BE2C (cell line): Measurements from ENCODE around the gene SDC1.

GRCh38 chr2:16642292-16643063 is 23.2 kb downstream of the CYRIA start:
- RRBS, result no CpG with 5 or more reads among the region's 9 CpGs

DNA sequence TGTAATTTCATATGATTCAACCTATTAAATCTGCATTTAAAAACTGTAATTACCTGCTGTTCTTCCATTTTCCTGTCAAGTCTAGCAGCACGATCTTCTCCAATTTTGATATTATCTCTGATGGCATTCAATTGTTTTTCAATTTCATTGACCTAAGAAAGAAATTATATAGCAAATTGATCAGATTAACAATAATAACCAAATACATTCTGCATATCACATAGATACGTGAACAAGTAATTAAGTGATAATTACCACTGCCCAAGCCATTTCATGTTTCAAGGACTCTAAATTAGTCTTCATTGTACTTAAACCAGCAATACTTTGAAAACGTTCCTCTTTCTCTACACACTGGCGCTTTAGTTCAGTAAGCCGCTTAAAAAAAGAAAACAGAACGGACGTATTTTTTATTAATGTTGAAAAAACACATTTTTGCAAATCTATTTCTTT is 32.7 kb downstream of the SMC6 start:
- RRBS, result no CpG with 5 or more reads among the region's 7 CpGs

DNA sequence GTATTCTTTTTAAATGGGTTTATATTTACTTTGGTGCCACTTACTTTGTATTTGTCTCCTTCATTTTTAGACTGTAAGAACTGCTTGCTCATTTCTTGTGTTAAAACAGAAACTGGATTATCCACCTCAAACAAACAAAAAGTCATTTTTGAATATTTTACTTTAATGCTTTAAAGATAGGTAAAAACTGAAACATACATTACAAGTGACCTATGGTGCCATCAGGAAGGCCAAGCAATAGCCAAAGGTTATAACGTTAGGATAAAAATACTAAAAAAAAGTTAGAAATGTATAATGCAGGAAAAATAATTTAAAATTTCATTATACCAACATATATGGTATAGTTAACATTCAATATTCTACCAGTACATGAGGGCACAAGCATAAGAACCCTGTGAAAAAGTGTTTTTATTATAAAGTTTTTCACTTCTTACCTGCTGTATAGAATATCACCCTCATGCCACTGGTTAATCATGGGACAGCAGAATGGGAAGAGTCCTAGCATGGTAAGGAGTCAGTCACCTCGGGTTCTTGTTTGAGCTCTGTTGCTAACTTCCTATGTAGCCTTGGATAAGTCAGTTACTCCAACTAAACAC is 27.2 kb downstream of the SMC6 start:
- RRBS, result no CpG with 5 or more reads among the region's 2 CpGs

DNA sequence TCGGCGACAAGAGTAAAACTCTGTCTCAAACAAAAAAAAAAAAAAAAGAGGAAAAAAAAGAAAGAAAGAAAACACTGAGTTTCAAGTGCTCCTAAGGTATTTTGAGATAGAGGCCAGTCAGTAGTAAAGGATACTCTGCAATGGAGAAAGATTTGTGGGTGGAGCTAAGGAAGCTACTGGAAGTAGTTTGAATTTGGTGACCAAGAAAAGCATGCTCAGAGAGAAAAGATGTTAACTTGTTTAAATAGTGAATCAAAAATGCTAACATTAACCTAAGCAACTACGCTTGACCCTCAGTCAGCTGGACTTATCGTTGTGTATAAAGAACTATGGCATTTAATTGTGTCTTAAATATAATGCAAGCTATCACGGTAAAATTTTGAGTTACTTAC is 2.2 kb downstream of the SMC6 start:
- RRBS, result no CpG with 5 or more reads among the region's 5 CpGs

DNA sequence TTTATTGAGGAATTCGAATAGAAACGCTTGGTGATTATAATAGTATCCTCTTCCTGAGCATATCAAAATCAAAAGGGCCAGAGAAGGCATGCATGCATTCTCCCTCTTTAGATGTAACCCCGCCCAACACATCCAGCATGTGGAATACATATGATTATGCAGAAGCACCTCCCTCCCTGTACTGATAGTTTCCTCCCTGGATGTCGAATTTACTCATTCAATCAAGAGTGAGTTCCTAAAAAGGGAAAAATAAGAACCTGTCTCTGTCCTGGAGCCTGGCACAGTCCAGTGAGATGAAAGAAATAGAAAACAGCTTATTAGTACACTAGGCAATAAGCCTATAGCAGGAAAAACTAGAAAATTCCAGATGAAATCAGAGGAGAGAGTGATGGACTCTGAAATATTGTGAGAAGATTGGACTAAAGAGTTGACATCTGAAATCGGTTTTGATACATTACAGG is 262.8 kb downstream of the RDH14 start:
- RRBS, result no CpG with 5 or more reads among the region's 5 CpGs

DNA sequence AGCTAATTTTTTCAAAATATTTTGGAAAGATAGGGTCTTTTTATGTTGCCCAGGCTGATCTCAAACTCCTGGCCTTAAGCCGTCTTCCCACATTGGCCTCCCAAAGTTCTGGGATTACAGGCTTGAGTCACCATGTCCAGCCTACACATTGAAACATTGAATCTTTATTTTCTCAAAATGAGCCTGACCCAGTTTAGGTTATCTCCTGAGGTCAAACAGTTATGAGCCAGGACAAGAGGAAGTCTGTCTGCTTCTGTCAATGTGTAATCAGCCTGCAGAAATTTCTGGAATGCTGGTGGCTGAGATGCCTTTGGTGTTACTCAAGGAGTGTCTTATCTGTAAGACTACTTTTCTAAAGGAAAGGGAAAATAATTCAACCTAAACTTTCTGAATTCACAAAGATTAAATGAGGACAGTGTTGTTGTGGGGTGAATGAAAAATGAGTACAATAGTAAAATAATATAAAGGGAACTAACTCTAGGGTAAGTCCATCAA is 261.0 kb downstream of the RDH14 start:
- RRBS, result no CpG with 5 or more reads among the region's 1 CpG

GRCh38 chr2:18559677-18560551 is 539 bp downstream of the RDH14 start:
- RRBS, result under 1% methylated on average over 41 of the region's 67 CpGs

GRCh38 chr2:20051093-20051305 is 429 bp downstream of the LAPTM4A start:
- RRBS, result no CpG with 5 or more reads among the region's 10 CpGs

DNA sequence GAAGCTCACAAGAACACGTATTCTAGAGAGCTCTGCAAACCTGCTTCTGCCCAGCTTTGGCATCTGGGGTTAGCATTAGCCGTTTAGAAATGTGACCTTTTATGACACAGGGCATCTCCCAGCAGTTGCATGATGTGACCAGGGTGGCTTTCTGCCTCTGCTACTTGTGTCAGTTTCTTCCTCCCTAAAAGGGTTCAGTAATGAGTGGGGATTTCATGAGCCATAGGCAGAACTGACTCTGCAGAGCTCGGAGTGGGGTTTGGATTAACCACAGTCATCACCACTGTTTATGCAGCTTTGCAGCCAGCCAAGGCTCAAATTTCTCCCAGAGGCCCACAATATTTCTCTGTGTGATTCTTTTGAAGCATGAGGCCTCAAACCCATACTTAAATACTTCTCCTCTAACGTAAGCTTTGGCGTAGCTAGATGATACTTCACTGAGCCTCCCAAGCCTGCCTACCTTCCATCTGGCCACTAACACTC is 11.2 kb upstream of the LAPTM4A start:
- RRBS, result no CpG with 5 or more reads among the region's 5 CpGs

GRCh38 chr2:20136155-20136642 is 84.8 kb upstream of the LAPTM4A start:
- RRBS, result no CpG with 5 or more reads among the region's 15 CpGs

DNA sequence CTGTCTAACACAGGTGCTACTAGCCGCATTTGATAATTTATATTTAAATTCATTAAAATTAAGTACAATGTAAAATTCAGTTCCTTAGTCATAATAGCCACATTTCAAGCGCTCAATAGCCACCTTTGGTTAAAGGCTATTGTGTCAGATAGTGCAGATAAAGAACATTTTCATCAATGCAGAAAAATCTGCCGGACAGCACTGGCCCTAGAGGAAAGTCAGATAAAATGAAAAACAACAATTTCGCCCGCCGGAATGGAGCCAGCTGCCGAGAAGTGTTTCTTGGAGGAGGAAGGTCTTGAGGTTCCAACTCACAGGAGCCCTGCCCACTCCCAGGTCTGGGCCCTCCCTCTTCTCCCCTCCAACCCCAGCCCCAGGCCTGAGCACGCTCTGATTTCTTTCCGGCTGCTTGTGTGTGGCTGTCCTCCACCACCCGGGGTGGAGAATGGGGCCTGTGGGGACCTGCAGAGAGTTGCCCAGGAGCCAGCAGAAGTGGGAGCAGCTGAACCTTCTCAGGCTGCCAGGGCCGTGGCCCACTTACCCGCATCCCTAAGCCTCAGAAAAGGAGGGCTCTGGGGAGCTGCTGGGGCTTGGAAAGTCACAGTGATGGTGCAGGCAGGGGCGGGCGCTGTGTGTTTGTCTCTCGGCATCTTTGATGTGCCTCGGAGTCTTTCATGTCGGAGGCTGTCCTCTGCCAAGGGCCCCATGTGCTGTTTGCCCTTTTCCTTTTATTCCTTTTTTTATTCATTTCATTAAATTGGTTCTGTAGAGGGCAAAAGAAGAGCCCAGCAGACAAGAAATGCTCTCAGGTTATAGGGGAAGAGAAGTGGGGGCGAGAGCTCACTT is 52.7 kb downstream of the SDC1 start:
- RRBS, result 94% methylated on average over 2 of the region's 18 CpGs

GRCh38 chr2:20205762-20206839 is 18.8 kb downstream of the SDC1 start:
- RRBS, result no CpG with 5 or more reads among the region's 15 CpGs

GRCh38 chr2:20224957-20225811 is at the start of gene SDC1:
Gene SDC1 (minus strand): TSS chr2:20225130.
- RRBS, result 2% methylated on average over 35 of the region's 78 CpGs

GRCh38 chr2:20327185-20327583 is 23.5 kb downstream of the PUM2 start:
- RRBS, result no CpG with 5 or more reads among the region's 1 CpG

DNA sequence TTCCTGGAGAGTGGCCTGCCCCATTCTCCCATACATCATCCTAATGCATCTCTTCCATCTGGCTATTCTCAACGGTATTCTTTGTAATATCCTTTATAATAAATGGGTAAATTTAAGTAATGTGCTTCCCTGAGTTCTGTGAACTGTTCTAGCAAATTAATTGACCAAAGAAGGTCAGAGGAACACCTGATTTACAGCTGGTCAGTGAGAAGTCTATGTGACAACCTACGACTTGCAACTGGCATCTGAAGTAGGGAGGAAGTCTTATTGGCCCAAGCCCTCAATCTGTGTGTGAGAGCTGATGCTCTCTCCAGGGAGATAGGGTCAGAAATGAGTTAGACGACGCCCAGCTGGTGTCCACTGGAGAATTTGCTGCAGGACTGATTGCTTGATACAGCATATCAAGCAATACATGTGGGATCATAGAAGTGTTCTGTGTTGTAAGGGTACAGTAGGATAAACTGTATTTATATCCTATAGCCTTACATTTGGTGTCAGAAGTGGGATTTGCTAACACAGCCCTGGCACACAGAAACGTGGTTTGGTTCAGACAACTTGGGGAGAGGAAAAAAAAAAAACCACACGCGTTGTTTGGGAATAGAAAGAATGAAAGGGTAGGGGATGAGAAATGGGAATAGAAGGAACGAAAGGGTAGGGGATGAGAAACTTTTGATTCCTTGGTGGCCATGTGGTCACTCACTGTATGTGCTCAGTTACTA is 19.9 kb downstream of the PUM2 start:
- RRBS, result no CpG with 5 or more reads among the region's 8 CpGs

DNA sequence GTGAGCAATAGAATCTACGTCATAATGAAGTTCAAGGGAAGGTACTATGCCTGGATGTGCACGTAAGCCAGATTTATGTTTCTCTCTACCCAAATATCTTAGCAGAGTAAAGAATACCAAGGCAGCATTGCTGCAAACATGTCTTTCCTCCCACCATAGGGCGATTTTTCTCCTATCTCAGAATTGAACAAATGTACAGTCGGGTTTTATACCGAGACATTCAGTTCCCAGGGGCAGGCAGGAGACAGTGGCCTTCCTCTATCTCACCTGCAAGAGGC is 54.5 kb downstream of the RHOB start:
- RRBS, result no CpG with 5 or more reads among the region's 5 CpGs

GRCh38 chr2:20568331-20569596 is 82.1 kb downstream of the HS1BP3 start:
- RRBS, result 90% methylated on average over 2 of the region's 19 CpGs

DNA sequence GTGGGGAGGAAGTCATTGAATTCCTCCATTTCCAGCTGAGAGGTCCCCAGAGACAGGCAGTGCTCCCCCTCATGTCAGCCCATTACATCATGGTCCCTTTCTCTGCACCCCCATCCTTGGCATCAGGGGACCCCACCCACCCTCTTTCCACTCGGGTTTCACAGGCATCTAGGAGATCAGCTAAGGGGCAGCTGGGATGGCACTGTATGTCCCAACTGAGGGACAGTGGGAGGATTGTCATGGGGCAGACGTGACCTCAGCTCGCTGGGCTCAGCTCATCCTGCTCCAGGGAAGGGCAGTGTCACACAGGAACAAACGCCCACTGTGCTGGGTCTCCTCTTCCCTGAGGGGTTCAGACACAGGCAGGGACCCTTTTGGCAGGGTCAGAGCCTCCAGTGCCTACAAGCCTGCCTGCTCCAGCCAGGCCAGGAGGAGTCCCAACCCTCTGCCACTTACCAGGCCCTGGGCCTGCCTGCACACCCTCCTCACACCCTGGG is 68.3 kb downstream of the HS1BP3 start:
- RRBS, result no CpG with 5 or more reads among the region's 4 CpGs

DNA sequence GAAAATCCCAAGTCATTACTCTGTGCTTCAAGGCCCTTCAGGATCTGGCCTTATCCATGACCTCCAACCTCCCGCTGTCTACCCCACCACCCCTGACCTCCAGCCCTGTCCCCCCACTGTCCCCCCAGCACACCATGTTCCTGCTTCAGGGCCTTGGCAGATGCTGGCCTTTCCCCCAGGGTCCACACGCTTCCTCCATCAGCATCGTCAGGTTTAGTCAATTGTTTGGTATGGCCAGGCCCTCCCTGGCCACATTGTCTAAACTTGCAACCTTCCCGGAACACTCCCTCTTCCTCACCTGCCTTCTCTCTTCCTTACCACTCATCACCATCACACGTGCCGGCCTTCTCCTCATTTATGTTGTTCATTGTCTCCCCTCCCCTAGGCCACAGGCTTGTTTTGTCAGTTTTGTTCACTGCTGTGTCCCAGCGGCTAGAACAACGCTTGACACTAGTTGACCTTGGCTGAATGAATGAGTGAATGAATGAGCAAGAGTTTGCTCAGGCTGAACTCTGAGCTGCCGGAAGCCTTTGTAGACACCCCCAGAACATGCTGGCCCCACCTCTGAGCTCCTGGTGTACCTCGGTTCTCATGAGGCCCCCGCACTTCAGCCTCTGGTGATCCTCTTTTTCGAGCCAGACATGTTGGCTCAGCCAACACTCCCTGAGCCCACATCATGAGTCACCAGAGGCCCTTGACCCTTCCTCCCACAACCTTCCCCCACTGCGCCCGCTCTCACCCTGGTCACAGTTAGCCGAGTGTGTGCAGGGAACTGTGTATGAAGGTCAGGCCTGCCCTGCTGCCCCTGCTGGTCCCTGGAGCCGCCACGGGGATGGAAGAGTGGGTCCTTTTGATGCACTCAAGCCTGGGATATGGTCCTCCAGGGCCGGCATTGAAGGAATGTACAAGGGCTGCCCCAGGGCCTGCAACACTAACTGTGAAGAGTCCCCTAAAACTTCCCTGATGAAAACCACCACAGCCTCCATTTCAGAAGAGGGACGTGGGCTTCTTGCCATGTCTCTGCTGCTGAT is 57.6 kb downstream of the HS1BP3 start:
- RRBS, result no CpG with 5 or more reads among the region's 19 CpGs